ENCODE measurements around the genes TMEM63A and LEFTY1.

GRCh38 chr1:225460020-225460592, 32.3 kb upstream of the LBR start:
- RRBS, result no CpG with 5 or more reads among the region's 16 CpGs

GRCh38 chr1:225482398-225483251, 54.8 kb upstream of the LBR start:
- RRBS, result no CpG with 5 or more reads among the region's 12 CpGs

- RRBS, result no CpG with 5 or more reads among the region's 4 CpGs
Measured at GRCh38 chr1:225512582-225513242, 84.9 kb upstream of the LBR start.

DNA sequence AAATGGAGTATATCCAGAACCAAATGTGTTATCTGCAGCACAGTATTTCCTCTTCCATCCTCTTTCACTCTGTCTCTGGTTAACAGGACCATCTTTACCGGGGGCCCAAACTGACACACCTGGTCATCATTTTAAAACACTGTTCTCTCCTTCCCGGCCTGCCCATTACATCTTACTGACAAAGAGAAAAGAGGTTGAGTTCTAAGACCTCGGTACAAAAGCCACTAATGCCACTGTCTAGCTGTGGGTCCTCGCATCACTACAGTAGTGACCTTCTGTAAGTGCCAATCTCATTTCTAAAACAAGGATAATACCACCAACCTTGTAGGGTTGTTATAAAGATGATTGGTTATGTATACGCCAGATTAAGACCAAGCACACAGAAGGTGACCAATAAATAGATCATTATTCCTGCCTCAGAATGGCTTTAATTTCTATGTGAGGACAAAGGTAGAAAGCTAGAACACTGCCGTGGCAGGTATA, 103.6 kb downstream of the ENAH start:
- RRBS, result no CpG with 5 or more reads among the region's 6 CpGs

GRCh38 chr1:225651299-225651886, 1.5 kb downstream of the ENAH start:
- RRBS, result no CpG with 5 or more reads among the region's 8 CpGs

DNA sequence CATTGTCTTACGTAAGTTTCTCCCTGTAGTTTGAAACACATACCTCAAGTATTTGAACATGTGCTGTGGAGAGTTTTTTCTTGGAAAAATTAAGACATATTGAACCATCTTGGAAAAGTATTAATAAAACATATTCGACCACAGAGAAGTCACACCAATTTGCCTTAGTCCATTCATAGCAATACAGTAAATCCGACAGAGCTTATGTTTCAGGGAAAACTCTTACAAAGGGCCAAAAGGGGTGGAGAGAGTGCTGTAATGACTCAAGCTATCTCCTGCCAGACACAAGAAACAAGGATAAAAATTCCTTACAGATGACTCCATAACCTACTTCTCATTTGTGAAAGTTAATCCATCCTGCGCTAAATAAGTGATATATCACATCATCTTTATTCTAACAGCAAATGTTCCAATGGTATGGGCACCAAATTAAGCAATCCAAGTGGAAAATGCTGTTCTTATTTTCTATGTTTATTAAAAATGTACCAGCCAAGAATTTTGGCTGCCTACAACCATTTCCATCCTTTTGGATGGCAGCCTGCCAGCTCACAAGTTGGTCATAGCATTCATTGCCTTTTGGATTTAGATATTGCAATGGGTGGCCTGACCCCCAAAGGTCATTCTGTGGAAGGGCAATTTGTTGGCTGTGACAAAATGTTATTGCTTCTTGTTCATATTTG, 2.6 kb upstream of the ENAH start:
- RRBS, result no CpG with 5 or more reads among the region's 4 CpGs

GRCh38 chr1:225657469-225657994, 4.6 kb upstream of the ENAH start:
- RRBS, result no CpG with 5 or more reads among the region's 7 CpGs

DNA sequence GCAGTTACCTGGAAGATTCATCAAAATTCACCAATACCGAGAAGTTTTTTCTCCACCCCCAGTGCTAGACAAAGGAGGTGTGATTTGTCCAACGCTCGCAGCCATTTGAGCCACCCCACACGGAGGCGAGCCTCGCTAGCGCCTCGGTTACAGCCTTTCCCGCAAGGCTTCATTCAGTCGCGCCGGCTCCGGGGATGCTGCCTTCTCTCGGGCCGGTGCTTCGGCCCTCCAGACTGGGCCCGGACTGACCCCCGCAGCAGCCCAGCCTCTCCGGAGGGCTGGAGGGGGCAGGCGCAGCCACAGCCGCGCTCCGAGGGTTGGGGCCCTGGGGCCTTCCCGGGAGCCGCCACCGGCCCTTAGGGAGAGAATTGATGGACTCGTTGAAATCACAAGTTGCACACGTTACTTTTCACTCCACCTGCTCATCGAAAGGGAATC, 24.4 kb upstream of the ENAH start:
- RRBS, result 43% methylated on average over 6 of the region's 29 CpGs

DNA sequence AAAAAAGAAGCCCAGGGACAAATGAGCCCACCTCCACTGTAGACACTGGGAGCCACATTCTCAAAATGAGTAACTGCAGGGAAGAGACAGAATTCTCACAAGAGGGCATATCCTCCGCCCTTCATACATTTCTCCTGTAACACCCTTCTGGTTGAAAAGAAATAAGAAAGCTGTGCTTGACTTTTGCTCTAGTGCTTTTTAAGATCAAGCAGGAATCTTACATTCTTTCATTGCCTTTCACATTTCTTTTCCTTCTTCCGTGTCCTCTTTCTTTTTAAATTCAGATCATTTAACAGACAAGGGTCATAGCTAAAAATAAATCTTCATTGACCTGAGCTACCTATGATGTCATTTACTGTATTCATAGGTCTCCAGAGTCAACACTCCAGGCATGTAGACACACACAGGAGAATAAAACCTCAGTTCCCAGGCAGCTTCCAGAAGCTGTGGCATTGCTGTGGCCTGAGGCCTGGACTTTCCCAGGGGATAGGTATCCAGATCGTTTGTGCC, 38.3 kb upstream of the ENAH start:
- RRBS, result no CpG with 5 or more reads among the region's 3 CpGs

- RRBS, result no CpG with 5 or more reads among the region's 12 CpGs
Measured at GRCh38 chr1:225767487-225768207, 10.0 kb upstream of the SRP9 start.

- RRBS, result no CpG with 5 or more reads among the region's 17 CpGs
Measured at GRCh38 chr1:225779002-225779652, 1.5 kb downstream of the SRP9 start.

DNA sequence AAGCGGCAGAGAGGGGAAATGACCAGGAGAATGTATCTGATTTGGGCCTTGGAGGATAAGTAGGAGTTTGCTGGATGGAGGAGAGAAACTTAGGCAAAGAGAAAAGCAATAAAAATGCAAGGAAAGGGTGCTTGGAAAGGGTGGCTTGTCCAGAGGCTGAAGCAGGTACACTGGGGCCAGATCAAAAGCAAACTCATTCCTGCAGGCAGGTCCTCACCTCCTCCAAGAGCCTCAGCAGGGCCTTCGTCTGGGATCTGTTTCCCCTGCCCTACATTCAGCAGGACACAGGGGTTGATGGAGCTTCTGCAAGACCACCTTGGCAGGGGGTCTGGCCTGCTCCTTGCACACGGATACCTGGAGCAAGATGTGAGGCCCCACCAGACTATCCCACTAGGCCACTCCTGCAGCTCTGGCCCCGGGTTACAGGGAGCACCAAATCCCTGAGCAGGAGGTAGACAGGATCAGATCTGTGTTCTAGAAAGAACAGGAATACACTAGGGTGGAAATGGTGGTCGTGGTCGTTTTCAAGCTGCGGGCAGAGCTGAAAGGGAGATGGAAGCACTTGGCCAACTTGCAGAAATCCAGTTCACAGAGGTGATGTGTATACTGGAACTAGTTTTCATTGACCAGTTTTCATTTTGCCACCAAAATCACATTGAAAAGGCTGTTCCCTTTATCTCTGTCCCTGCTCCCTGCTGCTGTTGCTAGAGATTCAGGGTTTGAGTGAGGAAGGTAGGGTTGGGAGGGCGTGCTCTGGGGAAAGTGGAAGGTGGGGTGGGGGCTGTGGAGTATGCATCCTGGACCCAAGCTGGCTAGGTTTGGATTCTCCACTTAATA, 33.5 kb downstream of the EPHX1 start:
- RRBS, result no CpG with 5 or more reads among the region's 8 CpGs

DNA sequence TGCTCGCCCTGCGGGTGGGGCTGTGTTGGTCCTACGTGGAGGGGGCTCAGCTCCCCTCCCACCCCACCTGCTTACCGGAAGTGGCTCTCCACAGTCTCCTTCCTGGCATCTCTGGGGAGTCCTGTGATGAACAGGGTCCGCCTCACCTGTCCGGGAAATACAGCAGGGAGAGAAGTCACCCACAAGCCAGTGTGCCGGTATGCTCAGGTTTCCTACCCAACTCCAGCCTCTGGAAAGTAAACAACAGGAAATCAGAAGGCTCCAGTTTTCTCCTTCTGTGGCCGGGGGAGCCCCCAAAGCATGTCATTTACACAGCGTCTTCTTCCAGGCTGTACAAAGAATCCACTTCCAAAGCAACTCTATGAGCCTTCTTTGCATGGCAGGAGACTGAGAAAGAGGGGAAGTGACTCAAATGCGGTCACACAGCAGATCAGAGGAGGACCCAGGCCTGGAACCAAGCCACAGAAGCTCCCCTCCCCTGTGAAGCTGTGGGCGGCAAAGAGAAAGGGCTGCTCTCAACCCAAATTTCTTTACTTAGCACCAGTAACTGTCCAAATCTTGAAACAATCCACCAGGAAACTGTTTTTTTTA, 16.3 kb downstream of the TMEM63A start:
- RRBS, result 90% methylated on average over 5 of the region's 11 CpGs

- RRBS, result 1% methylated on average over 8 of the region's 35 CpGs
Measured at GRCh38 chr1:225881325-225882205, 615 bp downstream of the TMEM63A start.

- RRBS, result 3% methylated on average over 10 of the region's 40 CpGs
Measured at GRCh38 chr1:225882206-225882589, at the start of gene TMEM63A. Gene TMEM63A (minus strand): TSS chr1:225882380.

DNA sequence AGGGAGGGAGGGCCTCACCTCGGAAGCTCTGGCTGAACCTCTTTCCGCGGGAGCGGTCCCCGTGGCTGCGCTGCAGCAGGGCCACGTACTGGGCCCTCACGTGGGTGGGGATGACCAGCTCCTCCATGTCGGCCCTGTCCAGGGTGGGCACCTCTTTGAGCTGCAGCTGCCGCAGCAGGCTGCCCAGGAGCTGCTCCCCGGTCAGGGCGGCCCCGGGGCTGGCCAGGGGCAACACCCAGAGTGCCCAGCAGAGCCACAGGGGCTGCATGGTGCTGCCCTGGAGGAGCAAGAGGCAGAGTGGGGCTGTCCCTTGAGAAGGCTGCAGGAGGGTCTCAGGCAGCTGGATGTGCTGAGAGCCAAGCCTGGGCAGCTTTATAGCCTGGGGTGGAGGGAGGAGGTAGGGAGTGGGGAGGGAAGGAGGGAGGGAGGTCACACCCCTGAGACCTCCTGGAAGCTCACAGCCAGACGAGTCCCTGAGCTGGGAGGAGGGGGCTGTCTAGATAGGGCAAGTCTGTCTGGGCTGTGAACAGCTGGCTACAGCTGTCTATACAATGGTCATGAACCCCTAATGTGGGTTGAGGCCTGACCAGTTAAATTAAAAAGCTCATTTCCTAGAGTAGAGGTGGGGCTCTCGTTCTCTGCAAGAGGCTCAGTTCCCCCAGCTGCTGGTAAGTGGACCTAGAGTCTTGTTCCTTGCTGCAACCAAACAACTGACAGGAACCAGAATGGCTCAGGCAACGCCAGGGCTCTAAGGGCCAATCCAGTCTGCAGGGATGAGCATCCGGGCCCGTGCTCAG, at the start of gene LEFTY1:
LEFTY1 (minus strand) TSS at position 348 of the 797 bp plus-strand sequence.
- RRBS, result no CpG with 5 or more reads among the region's 18 CpGs

GRCh38 chr1:225951020-225951463, 10.0 kb upstream of the LEFTY2 start:
- RRBS, result no CpG with 5 or more reads among the region's 9 CpGs

GRCh38 chr1:226062919-226063379, 433 bp downstream of the H3-3A start:
- RRBS, result 3% methylated on average over 6 of the region's 34 CpGs

DNA sequence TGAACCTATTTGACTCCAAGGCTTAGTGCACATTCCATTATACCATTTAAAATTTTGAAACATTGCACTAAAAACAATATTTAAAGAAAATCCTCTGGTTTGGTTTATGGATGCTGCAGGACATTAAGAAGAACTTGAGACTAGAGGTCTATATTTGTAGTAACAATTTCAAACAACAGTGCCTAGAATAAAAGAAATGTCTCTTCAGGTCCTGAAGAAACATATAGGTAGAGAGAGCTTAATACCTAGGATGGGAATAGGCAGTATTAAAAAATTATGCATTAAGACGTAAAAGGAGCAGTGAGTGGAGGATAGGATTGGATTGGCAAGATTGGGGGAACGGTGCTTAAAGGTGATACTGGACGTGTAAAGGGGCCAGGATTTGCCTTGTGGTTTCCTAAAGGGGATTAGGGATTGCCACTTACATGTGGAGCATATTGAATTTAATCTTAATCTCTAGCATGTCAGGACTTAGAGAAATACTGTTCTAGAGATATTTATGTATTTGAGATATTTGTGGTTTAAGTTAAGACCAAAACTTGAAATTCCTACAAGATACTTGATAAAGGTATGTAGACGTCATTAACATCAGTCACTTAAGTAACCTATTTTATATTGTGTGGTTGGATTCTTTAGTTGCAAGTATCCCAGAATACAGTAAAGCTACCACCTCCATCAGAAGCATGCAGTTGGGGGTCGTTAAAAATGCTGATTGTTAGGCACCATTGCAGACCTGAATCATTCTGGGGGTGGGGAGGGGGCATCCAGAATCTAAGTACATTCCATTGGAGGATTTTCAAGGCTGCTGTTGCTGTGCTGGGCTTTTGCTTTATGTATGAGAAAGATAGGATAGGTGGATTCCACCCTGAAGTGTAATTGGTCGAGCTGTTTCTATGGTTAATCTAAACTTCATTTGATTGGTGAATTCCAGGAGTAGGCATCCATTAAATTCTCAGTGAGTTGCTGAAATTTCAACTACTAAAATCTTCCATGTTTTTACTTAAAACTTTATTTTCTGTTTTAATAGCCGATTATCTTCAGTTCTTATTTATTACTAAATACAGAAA, 3.8 kb downstream of the H3-3A start:
- RRBS, result no CpG with 5 or more reads among the region's 7 CpGs

DNA sequence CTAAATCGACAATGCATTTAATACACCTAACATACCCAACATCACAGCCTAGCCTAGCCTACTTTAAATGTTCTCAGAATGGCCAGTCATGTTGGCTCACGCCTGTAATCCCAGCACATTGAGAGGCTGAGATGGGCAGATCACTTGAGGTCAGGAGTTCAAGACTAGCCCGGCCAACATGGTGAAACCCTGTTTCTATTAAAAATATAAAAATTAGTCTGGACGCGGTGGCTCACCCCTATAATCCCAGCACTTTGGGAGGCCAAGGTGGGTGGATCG, 14.5 kb downstream of the H3-3A start:
- RRBS, result no CpG with 5 or more reads among the region's 6 CpGs

All from epidermal melanocyte (primary cell).